ENCODE measurements around a stretch of chr22.

DNA sequence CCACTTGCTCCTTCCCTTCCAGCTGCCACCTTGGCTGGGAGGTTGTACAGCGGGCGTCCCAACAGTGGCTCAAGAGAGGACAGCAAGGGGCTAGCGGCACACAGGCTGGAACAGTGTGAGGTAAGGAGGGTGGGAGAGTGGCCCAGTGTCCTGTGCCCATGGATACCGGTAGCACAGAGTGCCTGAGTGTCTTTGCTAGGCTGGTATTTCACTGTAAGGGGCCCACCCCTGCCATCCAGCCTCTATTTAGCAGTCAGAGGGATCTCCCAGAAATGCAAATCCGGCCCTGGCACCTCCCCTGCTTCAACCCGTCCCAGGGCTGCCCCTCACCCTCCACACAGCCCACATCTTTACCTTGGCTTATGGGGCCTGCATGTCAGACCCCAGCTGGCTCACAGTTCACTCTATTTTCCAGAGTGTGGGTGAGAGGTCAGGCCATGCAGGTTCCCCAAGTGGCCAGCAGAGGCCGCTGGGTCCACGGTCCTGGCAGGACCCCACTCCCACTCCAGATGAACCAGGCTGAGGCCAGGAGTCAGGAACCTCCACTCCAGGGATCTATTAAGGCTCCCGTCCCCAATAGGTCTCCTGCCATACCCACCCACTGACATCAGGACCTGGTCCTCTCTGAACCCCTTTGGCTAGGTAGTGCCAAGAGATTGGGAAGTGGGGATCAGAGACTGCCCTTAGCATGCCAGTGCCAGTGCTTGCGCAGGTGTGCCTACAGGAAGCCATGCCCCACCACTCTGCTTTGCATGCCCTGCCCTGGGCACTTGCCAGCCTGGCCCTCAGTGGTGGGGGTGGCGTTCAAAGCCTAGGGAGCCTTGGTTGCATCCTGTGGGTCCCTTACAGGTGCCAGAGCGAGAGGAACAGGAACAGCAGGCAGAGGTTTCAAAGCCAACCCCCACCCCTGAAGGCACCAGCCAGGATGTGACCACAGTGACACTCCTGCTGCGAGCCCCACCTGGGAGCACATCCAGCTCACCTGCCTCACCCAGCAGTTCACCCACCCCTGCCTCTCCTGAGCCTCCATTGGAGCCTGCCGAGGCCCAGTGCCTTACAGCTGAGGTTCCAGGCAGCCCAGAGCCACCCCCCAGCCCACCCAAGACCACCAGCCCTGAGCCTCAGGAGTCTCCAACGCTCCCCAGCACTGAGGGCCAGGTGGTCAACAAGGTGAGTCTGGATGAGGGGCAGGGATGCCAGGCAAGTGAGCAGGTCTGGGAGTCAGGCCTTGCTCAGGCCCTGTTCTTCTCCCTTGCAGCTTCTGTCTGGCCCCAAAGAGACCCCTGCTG, 8.2 kb downstream of the SMTN start:
- PRO-cap = no peak

GRCh38 chr22:31124981-31126047, 2.5 kb downstream of the INPP5J start:
- PRO-cap = no peak

GRCh38 chr22:31131627-31132150, 8.6 kb downstream of the PLA2G3 start:
- PRO-cap = no peak

GRCh38 chr22:31148932-31149325, 8.6 kb upstream of the PLA2G3 start:
- PRO-cap = no peak

- PRO-cap = no peak
Observed at GRCh38 chr22:31162127-31162587, 2.2 kb downstream of the RNF185 start.

DNA sequence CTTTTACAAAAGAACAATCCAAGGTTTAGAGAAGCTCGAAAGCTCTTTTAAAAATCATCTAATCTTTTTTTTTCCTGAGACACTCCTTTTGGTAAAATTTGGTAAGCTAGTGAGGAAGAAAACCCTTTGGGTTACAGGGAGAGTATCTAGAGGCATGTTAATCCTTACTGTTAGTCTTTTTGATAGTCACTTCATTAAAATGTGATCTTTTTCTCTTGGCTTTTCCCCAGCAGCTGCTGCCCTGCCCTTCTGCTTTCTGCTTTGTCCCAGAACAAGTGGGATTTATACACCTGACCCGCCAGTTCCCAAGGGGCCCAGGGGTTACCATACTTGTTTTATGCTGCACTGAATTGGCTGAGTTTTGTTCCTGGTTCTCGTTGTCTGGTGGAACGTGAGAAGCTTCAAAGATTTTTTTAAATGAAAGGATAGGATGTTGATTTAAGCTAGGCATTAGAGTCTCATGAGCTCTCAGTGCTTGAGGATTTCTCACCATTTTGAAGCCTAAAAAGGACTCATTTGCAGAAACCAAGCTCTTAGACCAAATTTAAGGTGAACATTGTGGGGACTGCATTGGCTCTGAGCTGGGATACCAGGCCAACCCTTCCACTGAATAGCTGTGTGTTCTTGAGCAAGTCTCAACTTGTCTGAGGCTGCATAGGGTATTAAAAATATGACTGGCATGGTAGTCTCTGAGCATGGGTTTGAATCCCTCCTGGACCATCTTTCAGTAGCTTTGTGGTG, 6.5 kb downstream of the LIMK2 start:
- PRO-cap = no peak

DNA sequence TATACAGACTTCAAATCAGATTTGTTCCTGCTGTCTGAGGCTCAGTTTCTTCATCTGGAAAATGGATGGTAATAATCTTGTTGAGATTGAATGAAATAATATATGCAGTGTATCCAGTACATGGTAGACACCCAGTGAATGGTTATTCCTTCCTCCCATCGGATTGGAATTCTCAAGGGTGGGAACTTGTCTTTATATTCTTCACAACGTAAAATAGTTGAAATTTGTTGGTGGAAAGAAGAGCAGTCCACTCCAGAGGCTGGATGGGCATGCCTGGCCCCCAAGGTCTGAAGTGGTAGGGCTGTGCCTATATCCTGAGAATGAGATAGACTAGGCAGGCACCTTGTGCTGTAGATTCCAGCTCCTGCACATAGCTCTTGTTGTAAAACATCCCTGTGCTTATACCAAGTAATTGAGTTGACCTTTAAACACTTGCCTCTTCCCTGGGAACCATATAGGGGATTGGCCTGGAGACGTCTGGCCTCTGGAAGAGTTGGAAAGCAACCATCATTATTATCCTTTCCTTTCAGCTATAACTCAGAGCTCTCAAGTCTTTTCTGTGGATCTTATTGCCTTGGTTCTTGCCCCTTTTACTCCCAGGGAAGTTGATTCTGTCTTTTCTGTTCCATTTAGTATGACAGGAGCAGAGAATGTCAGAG, 15.0 kb downstream of the LIMK2 start:
- PRO-cap = no peak

DNA sequence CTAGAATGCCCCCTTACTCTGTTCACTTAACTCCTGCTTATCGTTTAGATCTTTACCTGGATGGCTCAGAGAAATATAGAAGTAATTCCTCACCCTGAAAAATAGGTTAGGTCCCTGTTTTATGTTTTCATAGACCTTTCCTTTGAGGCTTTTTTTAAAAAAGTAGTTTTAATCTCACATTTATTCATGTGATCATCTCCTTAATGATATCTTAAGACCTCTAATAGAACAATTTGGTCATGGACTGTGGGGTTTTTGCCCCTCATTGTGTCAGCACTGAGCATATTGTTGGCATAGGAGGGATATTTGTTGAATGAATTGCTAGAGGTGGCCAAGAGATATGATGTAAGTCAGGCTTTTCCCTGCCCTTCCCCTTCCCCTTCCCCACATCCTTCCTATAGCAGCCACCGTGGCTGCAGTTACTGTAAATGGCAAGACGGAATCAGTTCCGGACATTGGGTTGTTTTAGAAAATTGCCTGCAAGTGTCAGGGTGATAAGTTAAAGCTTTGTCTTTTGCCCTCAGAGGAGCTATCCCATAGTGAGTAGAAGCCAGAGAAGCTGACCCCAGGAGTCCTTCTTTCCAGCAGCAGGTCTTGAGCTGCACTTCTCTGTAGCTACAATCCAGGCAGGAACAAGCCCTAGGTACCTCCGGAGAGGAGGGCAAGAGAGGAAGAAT, 22.9 kb downstream of the LIMK2 start:
- PRO-cap = no peak

DNA sequence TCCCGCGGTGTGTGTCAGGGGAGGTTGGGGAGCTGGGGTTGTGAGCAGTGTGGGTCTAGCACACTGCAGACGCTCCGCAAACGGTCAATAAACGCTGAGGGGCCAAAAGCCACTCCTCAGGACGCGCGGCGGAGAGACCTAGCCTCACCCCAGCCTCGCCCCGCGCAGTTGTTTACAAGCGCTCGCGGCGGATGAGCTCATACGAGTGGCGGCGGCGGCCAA, 1.8 kb downstream of the PIK3IP1 start:
- PRO-cap = bidirectional peak, plus-strand start outside the sequence, minus-strand start at position 166 of the sequence

GRCh38 chr22:31342351-31342995, 3.7 kb downstream of the PATZ1 start:
- PRO-cap = no peak

GRCh38 chr22:31463467-31464103, 26.1 kb downstream of the EIF4ENIF1 start:
- PRO-cap = no peak

GRCh38 chr22:31589081-31589643, 72.9 kb downstream of the PISD start:
- PRO-cap = no peak

DNA sequence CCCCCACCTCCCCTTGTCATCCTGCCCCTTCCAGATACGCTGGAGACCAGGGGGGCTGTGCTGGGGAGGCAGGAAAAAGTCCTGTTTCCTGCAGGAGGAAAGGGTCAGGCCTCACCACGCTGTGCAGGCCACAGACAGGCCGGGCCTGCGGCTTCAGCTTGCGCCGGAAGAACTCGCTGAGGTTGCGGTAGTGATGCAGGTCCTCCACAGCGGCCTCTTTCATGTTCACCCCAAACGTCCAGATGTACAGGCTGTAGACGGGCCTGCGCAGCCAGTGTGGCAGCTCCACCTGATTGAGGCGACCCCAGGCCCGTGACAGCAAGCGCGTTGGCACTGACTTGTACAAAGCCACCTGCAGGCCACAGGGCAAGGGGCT, 40.5 kb downstream of the PISD start:
- PRO-cap = no peak

GRCh38 chr22:31625339-31626227, 36.4 kb downstream of the PISD start:
- PRO-cap = no peak

GRCh38 chr22:31646129-31647198, 15.6 kb downstream of the PISD start:
- PRO-cap = no peak

DNA sequence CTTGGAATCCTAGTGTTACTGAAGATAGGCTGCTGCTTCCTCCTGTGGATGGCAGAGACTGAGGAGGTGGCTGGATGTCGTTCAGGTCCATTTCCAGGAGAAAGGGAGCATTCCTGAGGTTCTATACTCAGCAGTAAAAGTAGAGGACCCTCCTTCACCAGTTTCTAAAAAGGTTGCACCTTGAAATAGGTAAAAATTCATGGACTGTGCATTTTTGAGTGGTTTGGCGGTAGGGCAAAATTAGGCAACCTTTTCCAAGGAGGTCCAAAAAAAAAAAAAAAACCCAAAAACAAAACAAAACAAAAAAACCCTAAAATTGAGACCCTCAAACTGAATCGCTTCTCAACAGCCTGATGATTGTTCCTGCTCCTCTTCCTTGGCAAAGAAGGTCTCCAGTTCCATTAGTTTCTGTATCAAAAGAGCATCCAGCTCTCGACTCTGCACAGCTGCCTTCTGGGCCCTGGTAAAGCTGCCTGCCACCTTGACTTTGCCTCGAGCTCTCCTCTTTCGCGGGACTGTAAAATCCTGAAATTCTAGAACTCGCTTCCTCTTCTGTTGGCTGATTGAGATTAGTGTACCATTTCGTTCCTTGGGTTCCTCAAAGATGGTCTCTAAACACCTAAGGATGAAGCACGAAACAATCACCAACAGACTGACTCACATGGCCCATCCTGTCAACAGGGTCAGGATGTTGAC, 23.3 kb upstream of the PISD start:
- PRO-cap = no peak

DNA sequence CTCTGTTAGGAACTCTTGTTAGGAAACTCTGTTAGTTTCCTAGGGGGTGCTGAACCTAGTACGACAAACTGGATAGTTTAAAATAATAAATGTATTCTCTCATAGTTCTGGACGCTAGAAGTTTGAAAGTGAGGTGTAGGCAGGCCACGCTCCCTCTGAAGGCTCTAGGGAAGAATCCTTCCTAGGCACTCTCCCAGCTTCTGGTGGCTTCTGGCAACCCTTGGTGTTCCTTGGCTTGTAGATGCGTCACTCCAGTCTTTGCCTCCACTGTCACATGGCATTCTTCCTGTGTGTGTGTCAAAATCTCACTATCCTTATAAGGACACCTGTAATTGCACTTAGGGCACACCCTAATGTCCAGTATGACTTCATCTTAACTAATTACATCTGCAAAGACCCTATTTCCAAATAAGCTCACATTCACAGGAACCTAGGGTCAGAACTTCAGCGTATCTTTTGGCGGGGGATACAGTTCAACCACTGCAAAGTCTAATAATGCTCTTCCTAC, 10.2 kb downstream of the YWHAH start:
- PRO-cap = unidirectional peak, minus-strand start at position 157 of the sequence

- PRO-cap = no peak
Observed at GRCh38 chr22:32078995-32079436, 36.0 kb downstream of the SLC5A1 start.

DNA sequence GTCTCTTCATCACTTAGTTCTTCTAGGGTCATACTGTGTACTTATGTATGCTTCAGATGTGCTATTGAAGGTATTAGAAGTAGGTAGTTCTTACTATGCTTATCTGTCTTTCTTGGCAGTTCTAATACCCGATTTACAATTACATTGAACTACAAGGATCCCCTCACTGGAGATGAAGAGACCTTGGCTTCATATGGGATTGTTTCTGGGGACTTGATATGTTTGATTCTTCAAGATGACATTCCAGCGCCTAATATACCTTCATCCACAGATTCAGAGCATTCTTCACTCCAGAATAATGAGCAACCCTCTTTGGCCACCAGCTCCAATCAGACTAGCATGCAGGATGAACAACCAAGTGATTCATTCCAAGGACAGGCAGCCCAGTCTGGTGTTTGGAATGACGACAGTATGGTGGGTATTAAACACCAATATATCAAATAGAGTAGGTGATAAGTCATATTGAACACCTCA, 4.3 kb downstream of the FBXO7 start:
- PRO-cap = no peak

DNA sequence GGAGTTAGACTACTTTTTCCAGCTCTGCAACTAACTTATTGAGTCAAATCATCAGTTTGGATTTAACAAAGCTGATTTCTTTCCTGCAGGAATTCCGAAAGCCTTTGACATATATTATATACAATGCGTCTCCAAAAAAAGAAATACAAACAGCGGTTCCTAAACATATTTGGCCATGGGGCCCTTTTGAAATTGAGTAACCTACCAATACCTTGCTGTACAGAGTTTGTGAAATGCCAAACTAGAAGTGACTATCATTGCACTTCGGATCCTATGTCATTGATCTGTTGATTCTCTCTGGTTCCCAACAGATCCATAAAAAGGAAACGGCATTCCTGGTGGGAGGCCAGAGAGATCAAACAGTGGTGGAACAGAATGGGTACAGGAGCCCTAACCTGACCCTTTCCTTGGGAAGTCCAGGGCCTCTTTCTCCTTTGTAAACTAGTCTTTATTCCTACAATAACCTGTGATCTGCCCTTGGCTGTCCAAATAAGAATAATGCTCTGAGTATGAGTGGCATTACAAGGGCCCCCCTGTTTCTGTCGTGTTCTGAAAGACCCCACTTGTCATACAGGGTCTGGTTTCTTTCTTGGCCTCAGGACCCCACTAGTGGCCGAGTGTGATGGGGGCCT, 38.0 kb downstream of the FBXO7 start:
- PRO-cap = no peak

Measured in aorta (tissue), 1 donor.